Cardiac muscle cell (in vitro differentiated cells and primary cell): ENCODE measurements around a stretch of chr4.

DNA sequence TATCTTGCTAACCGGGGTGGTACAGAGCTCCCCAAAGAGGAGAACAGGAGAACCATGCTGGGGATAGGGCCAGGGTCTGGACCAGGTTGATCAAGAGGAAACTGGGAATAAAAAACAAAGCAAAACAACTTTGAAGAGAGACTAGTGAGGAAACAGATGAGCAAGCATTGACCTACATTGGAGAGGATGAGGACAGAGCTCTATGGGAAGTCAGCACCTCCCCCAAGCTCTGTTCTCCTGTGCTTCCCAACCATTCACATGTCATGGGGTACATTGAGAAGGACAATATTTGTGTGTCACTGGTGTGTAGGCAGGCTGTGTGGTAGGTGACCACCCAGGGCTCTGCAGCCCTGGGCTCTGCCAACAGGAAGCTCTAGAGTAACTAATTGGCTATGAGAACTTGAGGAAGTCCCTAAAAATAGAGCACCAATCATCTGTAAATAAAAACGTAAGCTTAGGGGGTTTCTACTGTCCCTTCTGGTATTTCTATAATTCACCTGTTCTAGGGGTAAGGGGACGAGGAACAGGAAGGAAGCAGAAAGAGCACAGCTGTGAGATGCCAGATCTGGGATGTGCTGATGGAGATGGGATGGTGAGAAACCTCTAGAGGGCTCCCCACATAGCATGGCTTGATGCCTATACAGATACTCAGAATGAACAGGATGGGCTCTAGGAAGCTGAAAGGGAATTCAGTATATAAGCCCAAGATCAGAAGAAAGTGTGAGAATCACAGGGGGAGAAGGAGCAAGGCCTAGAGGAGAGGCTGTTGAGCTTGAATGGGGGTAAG, 31.1 kb downstream of the HOPX start:
- RAMPAGE, long total RNA: no peak
- RRBS: no CpG with 5 or more reads among the region's 3 CpGs

DNA sequence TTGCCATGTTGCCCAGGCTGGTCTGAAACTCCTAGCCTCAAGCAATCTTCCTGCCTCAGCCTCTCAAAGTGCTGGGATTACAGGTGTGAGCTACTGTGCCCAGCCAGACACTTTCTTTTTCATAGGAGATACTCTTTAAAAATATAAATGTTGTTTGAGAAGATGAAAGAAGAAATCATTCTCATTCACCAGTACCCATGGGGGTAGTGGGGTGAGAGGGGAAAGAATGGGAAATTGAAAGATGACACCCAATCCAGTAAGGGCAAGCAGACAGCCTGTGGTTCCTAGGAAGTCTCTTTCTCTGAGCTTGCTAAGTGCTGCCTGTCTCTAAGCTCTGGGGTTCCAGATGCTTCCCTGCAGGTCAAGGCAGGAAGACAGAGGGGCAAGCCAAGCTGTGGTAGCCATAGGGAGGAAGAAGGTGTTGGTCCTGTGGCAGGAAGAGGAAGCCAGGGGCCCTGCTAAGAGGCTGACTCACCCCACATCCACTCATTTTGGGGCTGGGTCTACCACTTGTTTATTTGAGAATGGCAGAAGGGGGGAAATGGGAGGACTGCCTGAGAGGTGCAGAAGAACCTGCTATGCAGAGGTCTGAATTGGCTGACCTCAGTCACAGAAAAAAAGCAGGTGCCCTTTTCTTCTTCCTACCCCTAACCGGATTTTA, 27.7 kb downstream of the HOPX start:
- RAMPAGE, long total RNA: no peak
- RRBS: no CpG with 5 or more reads among the region's 1 CpG

- RAMPAGE, long total RNA: no peak
- RRBS: no CpG with 5 or more reads among the region's 4 CpGs
Measured at GRCh38 chr4:56703693-56703989, 22.5 kb upstream of the HOPX start.

DNA sequence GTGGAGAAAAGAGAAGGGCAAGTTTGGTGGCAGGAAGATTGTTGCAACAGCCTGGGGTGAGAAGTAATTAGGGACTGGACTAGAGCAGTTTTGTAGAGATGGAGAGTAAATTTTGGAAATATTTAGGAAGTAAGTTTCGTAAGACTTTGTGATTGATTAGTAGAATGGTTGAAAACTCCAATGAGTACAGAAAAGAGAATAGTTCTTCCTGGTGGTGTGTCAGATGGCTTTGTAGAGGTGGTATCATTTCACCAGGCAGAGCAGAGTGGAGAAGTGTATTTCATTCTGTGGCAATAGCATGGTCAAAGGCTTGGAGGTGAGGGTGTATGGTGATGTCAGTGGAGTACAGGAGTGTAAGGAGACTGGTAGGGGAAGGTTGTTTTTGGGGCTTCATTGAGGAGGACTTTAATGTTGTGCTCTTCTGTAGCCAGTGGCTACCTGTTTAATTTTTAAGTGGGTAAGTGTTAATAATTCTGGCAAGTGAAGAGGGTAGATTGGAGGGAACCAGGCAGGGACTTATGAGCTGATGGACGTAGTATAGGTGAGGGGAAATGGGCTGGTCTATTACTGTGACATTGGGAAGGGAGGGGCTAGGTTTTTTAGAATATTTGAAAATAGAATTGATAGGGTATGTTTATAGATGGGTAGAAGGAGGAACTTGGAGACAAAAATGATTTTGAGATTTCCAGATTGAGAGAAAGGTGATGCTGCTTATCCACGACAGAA, 30.5 kb downstream of the POLR2B start:
- RAMPAGE, long total RNA: no peak
- RRBS: no CpG with 5 or more reads among the region's 3 CpGs

DNA sequence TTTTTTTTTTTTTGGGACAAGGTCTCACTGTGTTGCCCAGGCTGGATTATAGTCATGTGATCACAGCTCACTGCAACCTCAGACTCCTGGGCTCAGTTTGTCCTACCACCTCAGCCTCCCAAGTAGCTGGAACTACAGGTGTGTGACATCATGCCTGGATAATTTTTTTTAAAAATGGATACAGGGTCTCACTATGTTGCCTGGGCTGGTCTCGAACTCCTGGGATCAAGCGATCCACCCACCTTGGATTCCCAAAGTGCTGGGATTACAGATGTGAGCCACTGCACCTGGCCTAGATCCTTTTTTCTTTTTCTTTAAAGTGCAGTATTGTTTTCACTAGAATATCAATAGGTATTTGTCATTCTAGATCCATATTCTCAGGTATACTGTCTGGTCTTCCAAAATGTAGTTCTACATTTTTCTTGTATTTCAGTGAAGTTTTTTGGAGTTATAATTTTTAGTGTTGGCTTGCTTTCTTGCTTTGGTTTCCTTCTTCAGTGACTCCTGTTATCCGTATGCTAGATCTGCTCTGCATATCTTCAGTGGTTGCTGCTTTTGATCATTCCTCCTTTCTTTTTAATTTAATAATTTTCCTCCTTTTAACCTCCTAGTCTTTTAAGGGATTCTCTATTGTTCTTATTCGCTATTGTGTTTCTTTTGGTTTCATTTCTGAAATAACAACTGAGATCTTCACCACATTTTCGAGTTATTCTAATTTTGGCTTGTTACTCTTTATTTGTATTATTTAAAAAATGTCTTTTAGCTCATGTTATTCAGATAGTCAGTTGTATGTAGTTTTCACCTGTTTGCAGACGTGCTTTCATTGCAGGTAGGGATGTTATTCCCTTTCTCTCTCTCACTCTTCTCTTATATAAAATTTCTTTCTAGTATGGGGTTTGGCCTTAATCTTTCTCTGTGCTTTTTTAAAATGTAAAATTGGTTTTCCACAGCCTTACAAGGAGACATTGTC, 25.1 kb downstream of the IGFBP7 start:
- RAMPAGE, long total RNA: no peak
- RRBS: no CpG with 5 or more reads among the region's 6 CpGs

GRCh38 chr4:57102896-57103830, 7.0 kb downstream of the IGFBP7 start:
- RAMPAGE, long total RNA: no peak
- RRBS: no CpG with 5 or more reads among the region's 7 CpGs

DNA sequence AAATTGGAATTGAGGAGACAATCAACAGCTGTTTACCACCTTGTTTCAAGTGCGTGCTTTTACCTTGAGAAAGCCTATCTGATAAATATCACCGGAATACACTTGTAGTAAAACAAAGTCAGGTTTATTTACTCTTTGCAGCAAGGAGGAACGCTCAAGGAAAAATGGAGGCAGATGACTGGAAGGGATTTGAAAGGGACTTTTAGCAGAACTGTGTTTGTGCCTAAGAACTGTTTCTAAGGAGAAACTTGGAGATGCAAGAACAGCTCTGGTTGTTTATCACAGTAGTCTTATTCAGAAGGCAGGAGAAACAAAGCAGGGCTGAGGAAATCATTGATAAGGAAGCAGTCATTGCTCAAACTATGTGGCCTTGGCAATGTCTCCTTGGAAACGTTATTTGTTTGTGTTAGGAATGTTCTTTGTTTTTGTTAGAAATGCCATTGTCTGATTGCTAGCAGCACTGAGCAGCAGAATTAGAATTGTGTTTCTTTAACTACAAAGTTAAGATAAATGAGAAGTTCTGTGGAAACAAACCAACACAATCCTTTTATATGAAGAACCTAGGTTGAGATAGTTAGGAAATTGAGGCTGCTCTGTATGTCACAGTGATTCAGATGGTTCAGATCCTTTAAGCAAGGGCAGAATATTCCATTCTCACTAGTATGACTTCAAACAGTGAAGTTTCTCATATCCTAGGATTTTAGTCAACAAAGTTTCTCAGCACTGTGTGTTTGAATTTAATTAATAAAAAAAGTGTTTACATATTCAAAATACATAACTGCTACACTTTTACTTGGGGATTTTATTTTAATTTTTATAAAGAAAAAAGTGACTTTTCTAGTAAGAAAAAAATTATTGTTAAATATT, 1191.3 kb upstream of the IGFBP7 start:
- RAMPAGE, long total RNA: no peak
- RRBS: no CpG with 5 or more reads among the region's 4 CpGs

DNA sequence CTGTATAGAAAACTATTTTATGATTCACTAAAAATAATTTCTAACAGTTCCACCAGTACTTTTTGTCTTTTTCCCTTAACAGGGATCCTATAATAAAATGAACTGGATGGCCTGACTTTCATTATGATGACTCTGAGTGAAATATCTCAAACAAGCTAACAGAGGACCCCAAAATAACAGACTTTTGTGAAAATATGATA, 643.4 kb upstream of the ADGRL3 start:
- RAMPAGE, long total RNA: no peak

DNA sequence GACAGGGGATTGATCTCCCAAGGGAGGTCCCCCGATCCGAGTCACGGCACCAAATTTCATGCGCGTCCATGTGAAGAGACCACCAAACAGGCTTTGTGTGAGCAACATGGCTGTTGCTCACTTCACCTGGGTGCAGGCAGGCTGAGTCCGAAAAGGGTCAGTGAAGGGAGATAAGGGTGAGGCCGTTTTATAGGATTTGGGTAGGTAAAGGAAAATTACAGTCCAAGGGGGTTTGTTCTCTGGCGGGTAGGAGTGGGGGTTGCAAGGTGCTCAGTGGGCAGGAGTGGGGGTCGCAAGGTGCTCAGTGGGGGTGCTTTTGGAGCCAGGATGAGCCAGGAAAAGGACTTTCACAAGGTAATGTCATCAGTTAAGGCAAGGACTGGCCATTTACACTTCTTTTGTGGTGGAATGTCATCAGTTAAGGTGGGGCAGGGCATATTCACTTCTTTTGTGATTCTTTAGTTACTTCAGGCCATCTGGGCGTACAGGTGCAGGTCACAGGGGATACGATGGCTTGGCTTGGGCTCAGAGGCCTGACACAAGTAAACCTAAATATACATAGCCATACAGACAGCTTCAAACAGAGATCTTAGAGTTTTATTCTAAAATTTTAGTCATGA, 569.5 kb downstream of the ADGRL3 start:
- RAMPAGE, long total RNA: no peak
- RRBS: no CpG with 5 or more reads among the region's 11 CpGs

- RAMPAGE, long total RNA: no peak
- RRBS: 85% methylated on average over 1 of the region's 17 CpGs
Measured at GRCh38 chr4:67575187-67576456, 17.1 kb downstream of the STAP1 start.

DNA sequence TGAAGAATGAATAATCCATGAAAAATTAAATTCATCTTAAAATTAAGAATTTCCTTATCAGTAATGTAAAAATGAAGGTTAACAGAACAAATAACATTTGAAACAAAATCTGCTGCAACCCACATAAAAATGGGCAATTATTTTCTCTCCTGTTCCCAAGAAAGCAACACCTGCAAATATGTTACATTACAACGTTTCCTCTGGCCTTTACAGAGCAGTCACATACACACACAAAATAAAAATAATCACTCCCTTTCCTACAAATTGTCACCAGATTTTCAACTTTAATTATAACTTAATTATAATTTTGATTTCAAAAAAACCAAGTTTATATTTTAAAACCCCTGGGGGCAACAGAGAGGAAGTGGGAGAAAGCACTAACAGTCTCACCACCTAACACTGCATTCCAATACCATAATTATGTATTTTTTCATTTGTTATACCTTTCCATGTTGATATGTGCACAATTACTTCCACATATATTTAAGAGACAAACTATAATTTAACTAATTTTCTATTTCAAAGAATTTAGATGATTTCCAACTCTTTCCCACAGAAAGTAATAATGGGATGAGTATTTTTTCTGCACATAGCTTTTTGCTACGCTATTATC, 21.7 kb downstream of the YTHDC1 start:
- RAMPAGE, long total RNA: no peak
- RRBS: no CpG with 5 or more reads among the region's 2 CpGs

- RAMPAGE, long total RNA: no peak
- RRBS: no CpG with 5 or more reads among the region's 5 CpGs
Measured at GRCh38 chr4:68342114-68342685, 7.7 kb downstream of the YTHDC1 start.

DNA sequence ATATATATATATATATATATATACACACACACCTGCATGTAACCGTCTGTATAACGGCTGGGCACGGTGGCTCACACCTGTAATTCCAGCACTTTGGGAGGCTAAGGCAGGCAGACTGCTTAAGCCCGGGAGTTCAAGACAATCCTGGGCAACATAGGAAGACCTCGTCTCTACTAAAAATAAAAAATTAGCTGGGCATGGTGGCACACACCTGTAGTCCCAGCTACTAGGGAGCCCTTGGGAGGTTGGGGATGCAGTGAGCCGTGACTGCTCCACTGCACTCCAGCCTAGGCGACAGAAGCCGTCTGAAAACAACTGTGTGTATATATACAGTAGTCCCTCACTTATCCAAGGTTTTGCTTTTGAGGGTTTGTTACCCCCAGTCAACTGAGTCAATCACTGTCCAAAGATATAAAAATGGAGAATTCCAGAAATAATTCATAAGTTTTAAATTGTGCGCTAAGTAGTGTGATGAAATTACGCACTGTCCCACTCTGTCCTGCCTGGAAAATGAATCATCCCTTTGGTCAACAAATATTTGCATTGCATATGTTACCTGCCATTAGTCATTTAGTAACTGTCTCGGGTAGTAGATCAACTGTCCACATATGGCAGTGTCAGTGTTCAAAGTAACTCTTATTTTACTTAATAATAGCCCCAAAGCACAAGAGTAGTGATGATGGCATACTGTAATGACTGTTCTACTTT, 3.7 kb downstream of the YTHDC1 start:
- RAMPAGE, long total RNA: no peak
- RRBS: no CpG with 5 or more reads among the region's 11 CpGs

DNA sequence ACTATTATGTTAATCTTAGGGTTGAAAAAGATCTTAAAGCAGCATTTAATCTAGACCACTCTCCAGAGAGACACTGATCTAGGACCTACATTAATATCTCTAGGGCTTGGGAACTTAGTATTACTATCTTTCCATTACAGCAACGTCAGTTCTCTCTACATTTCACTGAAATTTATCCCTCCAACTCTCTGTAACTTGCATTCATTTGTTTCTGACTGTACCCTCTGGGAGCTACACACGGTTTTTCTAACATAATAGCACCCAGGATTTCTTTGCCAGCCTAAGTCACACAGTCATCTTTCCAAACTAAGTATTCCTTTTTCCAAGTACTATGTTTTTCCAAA, 1.1 kb downstream of the YTHDC1 start:
- RAMPAGE, long total RNA: no peak
- RRBS: no CpG with 5 or more reads among the region's 2 CpGs

DNA sequence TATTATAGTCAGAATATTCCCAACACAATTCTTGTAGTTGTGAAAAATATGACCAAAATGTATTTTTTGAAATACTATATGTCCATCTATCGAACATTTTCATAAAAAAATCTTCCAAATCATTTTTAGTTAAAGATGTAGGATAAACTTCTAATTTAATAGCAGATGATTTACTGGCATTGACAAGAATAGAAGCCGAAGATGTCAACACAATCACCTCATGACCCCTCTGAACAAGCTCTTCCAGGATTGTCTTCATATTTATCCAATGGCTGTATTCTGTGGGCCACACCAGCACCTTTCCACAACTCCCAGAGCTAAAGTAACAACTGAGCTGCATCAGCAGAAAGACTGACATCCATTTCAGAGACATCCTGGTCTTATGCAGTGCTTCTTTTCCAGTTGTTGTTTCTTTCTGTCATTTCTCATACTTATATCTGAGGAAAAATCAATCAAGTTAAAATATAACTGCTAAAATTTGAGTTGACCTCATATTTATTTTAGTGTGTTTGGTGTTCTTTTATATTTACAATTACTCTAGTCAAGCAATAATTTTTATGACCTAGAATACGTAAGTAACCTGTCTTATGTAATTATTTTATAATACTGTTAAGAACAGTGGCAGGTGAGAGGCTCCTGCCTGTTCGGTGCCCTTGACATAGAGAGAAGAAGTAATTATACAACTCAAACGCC, 7.9 kb downstream of the UGT2B17 start:
- RAMPAGE, long total RNA: no peak
- RRBS: no CpG with 5 or more reads among the region's 5 CpGs

GRCh38 chr4:68581479-68582152, 5.5 kb upstream of the UGT2B17 start:
- RAMPAGE, long total RNA: no peak
- RRBS: no CpG with 5 or more reads among the region's 5 CpGs

DNA sequence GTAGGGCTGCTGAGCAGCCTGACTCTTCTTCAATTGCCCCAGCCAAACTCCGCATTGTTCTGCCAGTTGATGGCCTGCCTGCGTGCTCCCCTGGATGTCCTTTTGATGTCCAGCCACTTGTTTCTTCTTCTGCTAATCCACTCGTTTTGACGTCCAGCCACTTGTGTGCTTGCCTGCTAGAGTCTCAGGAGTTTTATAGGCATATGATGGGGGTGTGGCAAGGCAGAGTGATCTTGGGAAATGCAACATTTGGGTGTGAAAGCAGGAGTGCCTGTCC, 65.1 kb downstream of the UGT2B10 start:
- RAMPAGE, long total RNA: no peak
- RRBS: no CpG with 5 or more reads among the region's 4 CpGs

DNA sequence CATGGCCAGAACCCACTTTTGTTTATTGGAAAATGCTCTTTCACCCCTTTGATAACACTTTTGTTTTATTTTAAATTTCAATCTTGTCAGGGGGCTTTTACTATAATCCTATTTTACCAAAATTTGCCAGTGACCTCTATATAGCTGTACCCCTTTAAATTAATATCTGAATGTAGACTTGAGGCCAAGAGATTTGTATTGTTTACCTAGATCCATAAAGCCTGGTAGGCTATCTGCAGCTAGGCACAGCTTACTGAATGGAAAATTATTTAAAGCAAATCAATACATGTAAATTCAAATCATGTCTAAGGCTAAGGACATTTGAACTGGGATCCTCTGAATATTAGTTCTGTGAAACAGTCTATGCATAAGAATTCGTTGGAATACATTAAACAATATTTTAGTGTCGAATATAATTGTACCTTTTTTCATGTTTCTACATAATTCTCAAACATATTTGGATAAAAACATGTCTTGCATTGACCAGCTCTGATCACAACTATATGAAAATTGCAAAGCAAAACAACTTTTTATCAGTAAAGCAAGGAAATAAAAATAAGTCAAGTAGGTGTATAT, 1.6 kb downstream of the UGT2A3 start:
- RAMPAGE, long total RNA: no peak
- RRBS: no CpG with 5 or more reads among the region's 2 CpGs

GRCh38 chr4:69104901-69105153, 8.6 kb downstream of the UGT2B7 start:
- RAMPAGE, long total RNA: no peak
- RRBS: no CpG with 5 or more reads among the region's 2 CpGs

GRCh38 chr4:69330306-69330905, 50.1 kb downstream of the UGT2B28 start:
- RAMPAGE, long total RNA: no peak
- RRBS: no CpG with 5 or more reads among the region's 4 CpGs